NCI-H460 (cell line): ENCODE measurements around a stretch of chr16.

DNA sequence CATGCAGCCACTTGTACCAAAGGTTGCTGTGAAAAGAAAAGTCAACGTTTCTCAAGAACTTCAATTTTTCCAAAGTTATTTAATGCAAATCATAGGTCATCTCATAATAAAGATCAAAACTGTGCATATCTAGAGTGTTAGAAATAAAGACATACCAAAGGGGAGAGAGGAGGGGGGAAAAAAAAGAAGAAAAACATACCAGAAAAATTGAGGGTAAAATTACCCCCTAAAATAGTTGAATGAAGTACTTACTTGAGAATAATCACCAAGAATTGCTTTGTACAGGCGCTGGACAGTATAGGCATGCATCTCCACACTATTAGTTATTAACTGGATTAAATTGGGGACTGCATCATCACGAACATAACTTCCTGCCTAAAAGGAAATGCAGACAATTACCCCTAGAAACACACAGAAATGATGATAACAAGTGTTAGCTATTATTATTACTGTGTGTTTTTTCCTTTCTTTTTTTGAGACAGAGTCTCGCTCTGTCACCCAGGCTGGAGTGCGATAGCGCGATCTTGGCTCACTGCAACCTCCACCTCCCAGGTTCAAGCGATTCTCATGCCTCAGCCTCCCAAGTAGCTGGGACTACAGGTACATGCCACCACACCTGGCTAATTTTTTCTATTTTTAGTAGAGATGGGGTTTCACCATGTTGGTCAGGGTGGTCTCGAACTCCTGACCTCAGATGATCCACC, 25.6 kb upstream of the PHLPP2 start:
RAMPAGE:
- cytosol, long total RNA, result no peak
- long total RNA, result no peak
- nucleus, long total RNA, result no peak

DNA sequence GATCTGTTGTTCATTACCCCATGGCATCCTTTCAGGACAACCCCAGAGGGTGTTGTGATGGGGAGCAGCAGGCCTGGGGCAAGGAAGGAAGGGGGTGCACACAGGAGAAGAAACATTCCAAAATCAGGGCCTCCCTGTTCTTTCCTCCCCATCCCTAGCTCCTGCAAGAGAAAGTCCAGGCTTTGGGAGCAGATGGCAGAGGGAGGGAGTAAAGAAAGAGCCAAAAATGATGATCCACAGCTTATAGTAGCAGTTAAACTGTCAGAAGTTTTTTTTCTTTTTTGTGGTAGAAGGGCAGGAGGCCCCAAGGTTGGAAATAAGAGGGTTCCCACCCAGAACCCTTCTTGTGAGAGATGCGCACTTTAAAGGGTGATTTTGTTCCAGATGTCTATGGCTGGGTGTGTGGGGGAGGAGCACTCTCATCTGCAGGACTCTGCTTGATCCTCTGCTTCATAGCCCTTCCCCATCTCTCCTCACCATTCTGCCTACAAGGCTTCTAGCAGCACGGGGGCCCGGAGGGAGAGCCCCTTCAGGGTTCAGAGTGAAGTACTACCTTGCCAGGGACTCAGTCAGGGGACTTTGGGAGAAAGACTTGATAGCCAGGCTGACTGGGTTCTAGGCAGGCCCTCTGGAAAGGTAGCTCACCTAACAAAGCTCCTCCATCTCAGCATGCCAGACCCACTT, 6.3 kb downstream of the ATXN1L start:
RAMPAGE:
- cytosol, long total RNA, result no peak
- long total RNA, result no peak
- nucleus, long total RNA, result no peak

DNA sequence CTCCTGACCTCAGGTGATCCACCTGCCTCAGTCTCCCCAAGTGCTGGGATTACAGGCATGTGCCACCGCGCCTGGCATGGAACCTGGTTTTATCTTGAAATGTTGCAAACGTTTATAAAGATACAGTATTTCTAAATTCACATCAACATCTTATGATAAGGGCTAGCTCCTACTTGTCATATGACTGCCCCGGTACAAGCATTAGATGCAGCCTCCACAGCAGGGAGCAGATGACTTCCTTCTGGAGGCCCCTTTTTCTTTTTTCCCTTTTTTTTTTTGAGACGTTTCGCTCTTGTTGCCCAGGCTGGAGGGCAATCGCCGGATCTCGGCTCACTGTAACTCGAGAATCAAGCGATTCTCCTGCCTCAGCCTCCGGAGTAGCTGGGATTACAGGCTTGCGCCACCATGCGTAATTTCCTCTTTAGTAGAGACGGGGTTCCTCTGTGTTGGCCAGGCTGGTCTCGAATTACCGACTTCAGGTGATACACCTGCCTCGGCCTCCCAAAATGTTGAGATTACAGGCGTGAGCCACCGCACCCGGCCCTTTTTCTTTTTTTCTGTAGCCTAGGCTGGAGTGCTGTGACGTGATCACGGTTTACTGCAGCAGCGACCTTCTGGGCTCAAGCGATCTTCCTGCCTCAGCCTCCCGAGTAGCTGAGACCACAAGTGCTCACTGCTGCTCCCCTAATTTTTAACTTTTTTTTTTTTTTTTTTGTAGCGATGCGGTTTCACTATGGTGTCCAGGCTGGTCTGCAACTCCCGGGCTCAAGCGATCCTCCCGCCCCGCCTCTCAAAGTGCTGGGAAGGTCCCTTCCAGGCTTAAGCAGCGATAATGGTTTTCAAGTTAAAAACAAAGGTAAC, 1.1 kb upstream of the IST1 start:
RAMPAGE:
- cytosol, long total RNA, result no peak
- long total RNA, result no peak
- nucleus, long total RNA, result no peak

DNA sequence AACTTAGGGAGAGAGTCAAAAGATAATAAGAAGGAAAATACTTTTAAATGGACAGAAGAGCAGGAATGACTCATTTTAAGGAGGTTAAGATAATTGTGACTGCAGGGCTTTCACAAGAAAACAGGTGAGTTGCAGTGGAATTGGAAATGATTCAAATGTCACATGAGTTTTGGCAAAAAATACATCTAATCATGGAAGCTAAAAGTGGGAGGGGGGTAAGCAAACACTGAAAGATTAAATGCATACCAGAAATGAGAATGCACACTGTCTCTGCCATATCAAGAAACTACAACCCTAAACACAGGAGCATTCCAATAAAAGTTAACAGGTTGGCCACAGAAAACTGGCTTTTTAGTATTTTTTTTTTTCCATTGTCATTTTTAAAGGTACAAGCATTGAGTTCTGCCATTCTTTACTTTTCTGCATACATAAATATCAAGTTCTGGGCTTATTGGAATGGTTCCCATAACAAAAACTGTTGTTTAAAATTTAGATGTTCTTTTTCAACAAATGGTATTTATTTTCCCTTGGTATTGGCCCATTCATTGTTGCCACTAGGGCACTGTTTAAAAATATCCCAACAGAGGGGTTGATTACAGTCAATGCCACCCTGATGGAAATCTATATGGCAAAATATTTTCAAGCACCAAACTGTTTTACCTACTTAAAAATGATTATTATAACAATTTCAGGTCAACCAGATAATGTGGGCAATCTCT, 35.1 kb downstream of the IST1 start:
RAMPAGE:
- cytosol, long total RNA, result no peak
- long total RNA, result no peak
- nucleus, long total RNA, result no peak

GRCh38 chr16:72100213-72100699, 6.6 kb downstream of the DHX38 start:
RAMPAGE:
- cytosol, long total RNA, result no peak
- long total RNA, result no peak
- nucleus, long total RNA, result no peak

RAMPAGE:
- cytosol, long total RNA, result no peak
- long total RNA, result no peak
- nucleus, long total RNA, result no peak
Observed at GRCh38 chr16:72794665-72795053, 253.3 kb downstream of the ZFHX3 start.

GRCh38 chr16:72924917-72925593, 122.9 kb downstream of the ZFHX3 start:
RAMPAGE:
- cytosol, long total RNA, result no peak
- long total RNA, result no peak
- nucleus, long total RNA, result no peak

DNA sequence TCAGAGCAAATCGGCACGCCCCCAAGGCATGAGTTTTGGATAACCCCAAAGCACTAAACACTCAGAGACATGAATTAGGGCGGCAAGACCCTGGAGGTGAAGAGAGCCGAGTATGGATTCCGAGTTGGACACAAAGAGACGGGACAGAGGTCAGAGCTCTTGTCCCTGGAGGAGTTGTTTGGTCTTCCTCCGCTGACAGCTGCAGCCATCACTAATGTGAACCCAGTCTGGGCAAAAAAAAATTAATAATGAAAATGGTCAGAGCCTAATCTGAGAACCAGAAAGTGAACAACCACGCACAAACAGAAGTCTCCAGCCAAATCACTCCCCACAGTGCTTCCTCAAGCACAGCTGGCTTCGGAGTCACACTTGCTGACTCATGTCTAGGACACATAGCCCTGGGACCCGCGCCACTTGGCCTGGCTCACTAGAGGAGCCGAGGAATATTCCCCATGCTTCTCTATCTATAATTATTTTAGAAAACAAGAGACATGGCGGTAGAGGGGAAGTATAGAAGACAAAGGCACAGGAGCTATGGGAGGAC, 109.2 kb downstream of the ZFHX3 start:
RAMPAGE:
- cytosol, long total RNA, result no peak
- long total RNA, result no peak
- nucleus, long total RNA, result no peak

DNA sequence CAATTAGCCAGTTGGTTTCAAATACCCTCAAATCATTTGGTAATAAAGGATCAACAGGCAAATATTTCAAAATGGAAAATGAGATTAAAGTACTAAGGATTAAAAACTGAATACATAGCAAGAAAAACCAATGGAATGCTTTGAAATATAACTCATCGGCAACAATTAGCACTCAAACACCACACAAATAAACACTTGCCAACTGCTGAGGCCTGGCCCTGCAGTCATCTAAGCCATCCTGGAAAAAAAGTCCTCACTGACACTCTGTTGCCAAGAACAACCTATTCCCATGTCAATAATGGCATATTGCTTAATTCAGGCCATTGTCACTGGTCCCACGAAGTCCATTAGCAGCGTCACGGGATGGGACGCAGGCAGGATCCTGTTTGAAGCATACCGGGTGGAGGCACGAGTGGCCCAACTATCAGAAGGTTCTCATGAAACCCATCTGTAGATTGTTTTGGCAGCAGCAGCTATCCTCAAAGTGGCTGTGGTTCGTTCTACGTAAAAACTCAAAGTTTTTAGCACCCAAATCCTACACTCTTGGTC, 91.8 kb downstream of the ZFHX3 start:
RAMPAGE:
- cytosol, long total RNA, result no peak
- long total RNA, result no peak
- nucleus, long total RNA, result no peak

DNA sequence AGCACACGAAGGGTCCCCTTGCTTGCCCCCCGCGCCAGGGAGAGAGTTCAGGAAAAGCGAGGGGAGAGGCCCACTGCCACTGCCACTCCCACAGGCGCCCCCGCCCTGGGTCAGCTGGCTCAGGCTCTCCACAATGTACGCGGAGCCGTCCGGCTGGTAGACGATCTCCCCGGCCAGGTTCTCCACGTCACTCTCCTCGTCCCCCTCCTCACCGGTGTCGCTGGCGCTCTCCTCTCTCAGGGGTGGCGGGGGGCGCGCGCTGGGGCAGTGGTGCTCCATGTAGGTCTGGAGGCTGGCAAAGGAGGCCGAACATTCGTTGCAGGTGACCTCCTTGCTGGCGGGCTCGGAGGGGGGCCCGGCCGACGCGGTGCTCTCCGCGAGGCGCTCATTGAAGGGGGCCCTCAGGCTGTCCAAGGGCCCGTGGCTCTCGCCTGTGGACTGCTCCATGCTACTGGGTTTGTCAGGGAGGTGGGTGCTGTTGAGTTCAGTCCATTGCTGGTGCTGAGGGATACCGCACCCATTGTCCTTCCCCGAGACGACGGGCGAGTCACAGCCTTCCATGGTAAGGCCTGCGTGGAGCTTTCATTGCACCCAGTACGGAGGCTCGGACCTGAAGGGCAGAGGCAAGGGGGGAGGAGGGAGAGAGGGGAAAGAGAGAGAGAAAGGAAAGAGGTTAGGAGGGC, 88.2 kb downstream of the ZFHX3 start:
RAMPAGE:
- cytosol, long total RNA, result no peak
- long total RNA, result no peak
- nucleus, long total RNA, result no peak

GRCh38 chr16:73017273-73017975, 30.5 kb downstream of the ZFHX3 start:
RAMPAGE:
- cytosol, long total RNA, result no peak
- long total RNA, result no peak
- nucleus, long total RNA, result no peak

GRCh38 chr16:73020293-73020900, 27.5 kb downstream of the ZFHX3 start:
RAMPAGE:
- cytosol, long total RNA, result no peak
- long total RNA, result no peak
- nucleus, long total RNA, result no peak

GRCh38 chr16:73053115-73054101, 5.5 kb upstream of the ZFHX3 start:
RAMPAGE:
- cytosol, long total RNA, result no peak
- long total RNA, result no peak
- nucleus, long total RNA, result no peak

GRCh38 chr16:73063947-73065051, 16.4 kb upstream of the ZFHX3 start:
RAMPAGE:
- cytosol, long total RNA, result no peak
- long total RNA, result no peak
- nucleus, long total RNA, result no peak

GRCh38 chr16:73066959-73067639, 19.2 kb upstream of the ZFHX3 start:
RAMPAGE:
- cytosol, long total RNA, result no peak
- long total RNA, result no peak
- nucleus, long total RNA, result no peak

GRCh38 chr16:73068418-73069471, 20.8 kb upstream of the ZFHX3 start:
RAMPAGE:
- cytosol, long total RNA, result no peak
- long total RNA, result no peak
- nucleus, long total RNA, result no peak

RAMPAGE:
- cytosol, long total RNA, result no peak
- long total RNA, result no peak
- nucleus, long total RNA, result no peak
Observed at GRCh38 chr16:73124046-73124728, 76.3 kb upstream of the ZFHX3 start.

DNA sequence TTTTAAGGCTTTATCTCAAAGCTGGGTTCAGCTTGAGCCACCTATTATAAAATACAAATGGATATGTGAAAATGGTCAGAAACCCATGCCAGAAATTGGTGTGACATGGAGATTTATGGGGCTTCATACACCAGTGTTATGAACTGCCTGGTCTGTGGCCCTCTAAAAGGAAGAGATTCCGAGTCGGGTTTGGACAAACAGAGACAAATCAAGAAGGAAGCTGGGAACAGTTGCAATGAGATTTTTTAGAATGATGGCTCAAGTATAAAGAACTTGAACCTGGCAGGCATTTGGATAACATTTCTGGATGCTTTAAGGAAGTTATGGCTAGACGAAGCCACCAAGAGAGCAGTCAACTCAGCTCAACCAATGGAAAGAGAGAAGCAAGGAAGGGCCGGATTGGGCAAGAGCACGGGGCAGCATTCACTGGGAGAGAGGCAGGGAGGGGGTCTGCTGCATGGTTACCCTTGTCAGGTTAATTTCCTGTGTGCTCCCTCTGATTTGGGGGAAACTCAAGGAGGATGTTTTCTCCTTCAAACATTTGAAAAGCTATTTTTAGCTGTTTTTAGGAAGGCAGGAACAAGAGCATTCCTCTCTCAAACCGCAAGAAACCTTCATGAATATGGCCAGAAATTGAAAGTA, 118.3 kb upstream of the ZFHX3 start:
RAMPAGE:
- cytosol, long total RNA, result no peak
- long total RNA, result no peak
- nucleus, long total RNA, result no peak

RAMPAGE:
- cytosol, long total RNA, result no peak
- long total RNA, result no peak
- nucleus, long total RNA, result no peak
Observed at GRCh38 chr16:73183336-73184104, 135.6 kb upstream of the ZFHX3 start.

RAMPAGE:
- cytosol, long total RNA, result no peak
- long total RNA, result no peak
- nucleus, long total RNA, result no peak
Observed at GRCh38 chr16:73949730-73950111, 346.9 kb upstream of the PSMD7 start.